Heart right ventricle (tissue), 2 donors: ENCODE results near the genes ARMC8, FOXL2 and PRR23C.

- PRO-cap, 2 experiments = no peak in any of the 2 experiments
Measured at GRCh38 chr3:136630678-136631187, 121.4 kb downstream of the STAG1 start.

- PRO-cap, 2 experiments = no peak in any of the 2 experiments
Measured at GRCh38 chr3:136726855-136727531, 25.2 kb downstream of the STAG1 start.

GRCh38 chr3:136839770-136840738 is 21.1 kb downstream of the SLC35G2 start:
- PRO-cap, 2 experiments = no peak in any of the 2 experiments

GRCh38 chr3:137013869-137014881 is 56.4 kb downstream of the IL20RB start:
- PRO-cap, 2 experiments = peak in 1 of 2 experiments; most common plus-strand start chr3:137014175 (in 1); most common minus-strand start chr3:137013987 (in 1)

DNA sequence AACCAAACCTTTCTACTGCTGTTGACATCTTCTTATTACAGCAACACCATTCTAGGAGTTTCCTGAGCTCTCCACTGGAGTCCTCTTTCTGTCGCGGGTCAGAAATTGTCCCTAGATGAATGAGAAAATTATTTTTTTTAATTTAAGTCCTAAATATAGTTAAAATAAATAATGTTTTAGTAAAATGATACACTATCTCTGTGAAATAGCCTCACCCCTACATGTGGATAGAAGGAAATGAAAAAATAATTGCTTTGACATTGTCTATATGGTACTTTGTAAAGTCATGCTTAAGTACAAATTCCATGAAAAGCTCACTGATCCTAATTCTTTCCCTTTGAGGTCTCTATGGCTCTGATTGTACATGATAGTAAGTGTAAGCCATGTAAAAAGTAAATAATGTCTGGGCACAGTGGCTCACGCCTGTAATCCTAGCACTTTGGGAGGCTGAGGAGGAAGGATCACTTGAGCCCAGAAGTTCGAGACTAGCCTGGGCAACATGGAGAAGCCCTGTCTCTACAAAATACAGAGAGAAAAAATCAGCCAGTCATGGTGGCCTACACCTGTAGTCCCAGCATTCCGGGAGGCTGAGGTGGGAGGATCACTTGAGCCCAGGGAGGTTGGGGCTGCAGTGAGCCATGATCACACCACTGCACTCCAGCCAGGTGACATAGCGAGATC is 21.9 kb downstream of the CLDN18 start:
- PRO-cap, 2 experiments = no peak in any of the 2 experiments

- PRO-cap, 2 experiments = peak in 2 of 2 experiments; most common plus-strand start chr3:138187342 (in 1); most common minus-strand start chr3:138187230 (in 2)
Measured at GRCh38 chr3:138187118-138187473, at the start of gene ARMC8. ARMC8 (plus strand) TSS chr3:138187301.

- PRO-cap, 2 experiments = no peak in any of the 2 experiments
Measured at GRCh38 chr3:138255570-138256043, 68.5 kb downstream of the ARMC8 start.

DNA sequence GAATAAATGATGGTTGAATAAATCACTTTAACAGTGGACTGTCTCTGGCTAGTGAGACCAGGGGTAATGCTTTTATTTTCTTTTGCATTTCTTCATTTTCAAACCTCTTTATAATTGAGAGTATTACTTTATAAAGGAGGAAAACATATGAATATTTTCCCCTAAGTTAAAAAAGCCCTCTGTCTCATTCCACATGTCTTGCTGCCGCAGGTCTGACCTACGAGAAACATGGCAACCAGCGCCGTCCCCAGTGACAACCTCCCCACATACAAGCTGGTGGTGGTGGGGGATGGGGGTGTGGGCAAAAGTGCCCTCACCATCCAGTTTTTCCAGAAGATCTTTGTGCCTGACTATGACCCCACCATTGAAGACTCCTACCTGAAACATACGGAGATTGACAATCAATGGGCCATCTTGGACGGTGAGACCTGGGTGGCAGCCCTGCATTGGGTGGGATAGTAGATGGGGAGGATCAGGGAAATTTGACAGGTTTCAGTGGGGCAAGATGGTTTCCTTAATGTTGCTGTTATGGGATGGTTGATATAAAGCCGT is 24.4 kb downstream of the MRAS start:
- PRO-cap, 2 experiments = no peak in any of the 2 experiments

DNA sequence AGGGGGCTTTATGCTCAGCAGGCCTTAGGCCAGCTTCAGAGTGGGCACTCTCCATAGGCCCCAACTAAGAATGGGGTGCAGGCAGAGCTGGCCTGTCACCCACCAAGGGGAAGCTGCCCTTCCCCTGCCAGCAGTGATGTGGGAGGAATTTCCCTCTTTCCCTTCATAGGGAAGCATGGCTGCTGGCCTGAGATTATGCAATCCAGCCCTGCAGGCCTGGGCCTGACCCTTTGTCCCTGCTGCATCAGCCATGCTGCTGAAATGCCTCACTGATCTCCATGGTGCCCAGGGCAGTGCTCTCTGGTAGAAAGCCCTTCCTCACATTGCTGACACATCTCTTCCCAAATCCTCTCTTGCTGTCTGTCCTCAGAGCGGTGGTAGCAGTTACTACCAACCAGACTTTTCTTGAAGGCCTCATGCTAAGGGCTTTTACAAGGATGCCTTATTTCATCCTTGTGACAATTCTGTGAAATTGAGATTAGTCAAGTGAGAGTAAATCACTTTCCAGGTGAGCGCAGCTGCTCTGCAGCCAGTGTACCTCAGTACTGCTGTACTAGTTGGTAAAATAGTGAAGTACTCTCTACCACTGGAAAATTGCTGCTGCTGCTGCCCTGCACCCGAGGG is 33.7 kb downstream of the MRAS start:
- PRO-cap, 2 experiments = no peak in any of the 2 experiments

DNA sequence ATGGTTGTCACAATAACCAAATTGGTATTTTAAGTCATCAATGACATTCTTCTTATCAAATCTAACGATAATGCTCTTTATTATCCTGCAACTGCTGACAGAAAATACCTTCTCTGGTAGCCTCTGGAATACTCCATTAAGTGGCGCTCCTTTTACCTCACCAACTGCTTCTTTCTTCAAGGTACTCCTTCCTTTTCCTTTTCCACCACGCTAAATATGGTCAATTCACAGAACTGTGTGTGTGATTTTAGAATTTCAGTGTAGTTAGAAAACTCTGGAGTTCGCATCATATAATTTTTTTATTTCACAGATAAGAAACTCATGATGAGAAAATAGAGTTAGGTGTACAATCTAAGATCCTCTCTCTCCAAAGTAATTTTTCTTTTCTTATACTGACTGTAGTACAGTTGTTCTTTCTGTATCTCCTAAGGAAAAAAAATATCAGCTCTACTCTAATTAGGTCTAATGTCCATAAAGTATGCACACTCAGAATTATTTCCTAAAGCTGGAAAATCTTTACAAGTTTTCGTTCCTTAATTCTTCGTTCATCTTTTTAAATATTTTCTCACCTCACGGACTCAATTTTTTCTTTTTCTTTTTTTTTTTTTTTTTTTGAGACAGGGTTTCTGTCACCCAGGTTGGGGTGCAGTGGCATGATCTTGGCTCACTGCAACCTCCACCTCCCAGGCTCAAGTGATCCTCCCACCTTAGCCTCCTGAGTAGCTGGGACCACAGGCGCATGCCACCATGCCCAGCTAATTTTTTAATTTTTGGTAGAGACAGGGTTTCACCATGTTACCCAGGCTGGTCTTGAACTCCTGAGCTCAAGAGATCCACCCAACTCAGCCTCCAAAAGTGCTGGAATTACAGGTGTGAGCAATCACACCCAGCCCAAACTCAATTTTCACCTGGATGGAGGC is 99.4 kb downstream of the FAIM start:
- PRO-cap, 2 experiments = no peak in any of the 2 experiments

DNA sequence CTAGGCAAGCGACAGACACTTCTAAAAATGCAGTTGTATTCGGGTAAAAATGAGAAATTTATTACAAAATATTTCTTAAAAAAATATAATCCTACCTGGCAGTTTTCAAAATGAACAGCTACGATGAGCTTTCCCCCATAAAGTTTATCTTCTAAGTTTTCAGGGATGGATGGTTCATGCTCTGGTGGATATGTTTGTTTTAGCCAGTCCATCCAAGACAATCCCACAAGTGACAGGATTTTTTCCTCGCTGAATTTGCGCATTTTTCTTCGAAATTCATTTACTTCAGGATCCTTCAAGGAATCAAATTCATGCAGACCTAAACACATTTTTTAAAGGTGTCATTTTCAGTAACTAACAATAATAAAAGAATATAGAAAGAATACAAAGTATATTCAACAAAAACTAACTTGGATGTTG is 92.3 kb downstream of the PIK3CB start:
- PRO-cap, 2 experiments = no peak in any of the 2 experiments

DNA sequence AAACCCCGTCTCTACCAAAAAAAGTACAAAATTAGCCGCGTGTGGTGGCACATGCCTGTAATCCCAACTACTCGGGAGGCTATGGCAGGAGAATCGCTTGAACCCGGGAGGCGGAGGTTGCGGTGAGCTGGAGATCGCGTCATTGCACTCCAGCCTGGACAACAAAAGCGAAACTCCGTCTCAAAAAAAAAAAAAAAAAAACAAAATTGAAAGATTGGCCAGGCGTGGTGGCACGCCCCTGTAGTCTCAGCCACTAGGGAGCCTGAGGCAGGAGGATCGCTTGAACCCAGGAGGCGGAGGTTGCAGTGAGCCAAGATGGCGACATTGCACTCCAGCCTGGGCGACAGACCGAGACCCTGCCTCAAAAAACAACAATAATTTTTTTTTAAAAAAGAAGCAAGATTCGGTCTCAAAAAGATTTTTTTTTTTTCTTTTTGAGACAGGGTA is 2.1 kb downstream of the PIK3CB start:
- PRO-cap, 2 experiments = no peak in any of the 2 experiments

DNA sequence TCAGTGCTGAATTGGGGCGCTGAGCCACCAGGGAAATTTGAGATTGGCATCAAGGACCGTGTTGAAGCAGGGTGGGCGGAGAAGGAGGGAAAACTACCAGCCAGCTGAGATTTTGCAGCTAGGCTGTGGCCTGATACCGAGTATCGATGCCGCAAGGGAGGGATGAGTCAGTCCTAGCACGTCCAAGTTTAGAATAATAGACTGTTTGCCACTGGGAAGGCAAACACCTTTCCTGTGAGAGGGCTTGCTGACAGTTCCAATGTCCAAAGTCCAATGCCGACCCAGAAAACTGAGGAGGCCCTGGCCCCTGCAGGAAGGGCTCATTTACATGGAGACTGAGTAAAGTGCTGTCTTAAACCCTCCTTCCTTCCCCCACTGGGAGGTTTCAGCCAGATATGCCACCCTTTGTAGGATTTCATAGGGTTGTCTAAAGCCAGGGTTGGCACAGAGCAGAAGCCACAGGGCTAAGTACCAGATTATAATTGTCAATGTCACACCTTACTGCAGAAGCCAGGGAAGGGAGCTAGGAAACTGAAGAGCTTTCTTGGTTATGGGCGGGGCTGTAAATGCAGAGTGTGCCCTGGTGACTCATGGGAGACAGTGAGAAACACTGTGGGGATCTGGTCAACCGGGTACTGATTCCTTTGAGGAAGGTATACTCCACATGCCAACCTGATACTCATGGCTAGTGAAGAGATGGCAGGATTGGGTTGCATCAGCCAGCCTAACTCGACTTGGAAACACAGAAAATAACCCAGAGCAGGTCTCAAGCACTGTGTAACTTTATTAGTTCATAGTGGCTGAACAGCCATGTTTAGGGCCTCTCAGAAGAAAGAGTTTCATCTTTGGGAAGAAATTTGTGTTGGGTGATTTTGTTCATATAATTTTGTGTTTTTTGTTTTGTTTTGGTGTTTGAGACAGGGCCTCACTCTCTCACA is 28.5 kb upstream of the PIK3CB start:
- PRO-cap, 2 experiments = no peak in any of the 2 experiments

DNA sequence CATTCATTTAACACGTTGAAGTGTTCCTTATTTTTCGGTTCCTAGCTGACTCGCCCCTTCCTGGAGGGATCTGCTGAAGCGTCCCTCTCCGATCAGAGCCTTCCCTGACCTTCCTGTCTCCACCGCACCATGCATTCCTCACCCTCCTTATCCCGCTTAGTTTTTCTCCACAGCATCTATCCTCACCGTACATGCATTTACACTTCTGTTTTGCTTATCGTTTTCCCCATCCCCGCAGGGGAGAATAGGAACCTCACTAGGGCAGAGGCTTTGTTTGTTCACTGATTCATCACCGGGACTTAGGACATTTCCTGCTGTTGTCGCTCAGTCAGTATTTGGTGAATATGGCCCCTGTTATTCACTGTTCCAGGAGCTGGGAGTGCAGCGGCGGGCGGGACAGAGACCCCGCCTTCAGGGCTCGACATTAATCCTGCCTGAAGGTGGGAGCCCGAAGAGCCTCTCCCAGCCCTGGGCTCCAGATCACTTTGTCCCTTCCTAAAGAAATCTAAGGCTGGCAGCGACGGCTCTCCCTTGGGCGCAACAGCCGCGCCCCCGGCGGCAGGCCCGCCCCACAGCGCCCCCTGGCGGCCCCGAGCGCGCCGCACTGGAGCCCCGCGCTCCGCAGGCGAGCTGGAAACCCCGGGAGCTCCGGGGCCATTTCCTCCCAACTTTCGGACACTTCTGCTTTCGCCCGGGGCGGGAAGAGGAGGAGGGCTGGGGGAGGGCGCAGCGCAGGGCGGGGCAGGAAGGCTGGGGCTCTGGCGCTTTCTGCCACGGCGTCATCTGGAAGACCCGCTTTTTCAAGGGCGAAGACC is 31.7 kb downstream of the FOXL2 start:
- PRO-cap, 2 experiments = peak in 2 of 2 experiments; most common plus-strand start position 604 of the sequence (in 2); most common minus-strand start position 487 of the sequence (in 1)

GRCh38 chr3:138944237-138944756 is 2.6 kb downstream of the FOXL2 start:
- PRO-cap, 2 experiments = no peak in any of the 2 experiments

DNA sequence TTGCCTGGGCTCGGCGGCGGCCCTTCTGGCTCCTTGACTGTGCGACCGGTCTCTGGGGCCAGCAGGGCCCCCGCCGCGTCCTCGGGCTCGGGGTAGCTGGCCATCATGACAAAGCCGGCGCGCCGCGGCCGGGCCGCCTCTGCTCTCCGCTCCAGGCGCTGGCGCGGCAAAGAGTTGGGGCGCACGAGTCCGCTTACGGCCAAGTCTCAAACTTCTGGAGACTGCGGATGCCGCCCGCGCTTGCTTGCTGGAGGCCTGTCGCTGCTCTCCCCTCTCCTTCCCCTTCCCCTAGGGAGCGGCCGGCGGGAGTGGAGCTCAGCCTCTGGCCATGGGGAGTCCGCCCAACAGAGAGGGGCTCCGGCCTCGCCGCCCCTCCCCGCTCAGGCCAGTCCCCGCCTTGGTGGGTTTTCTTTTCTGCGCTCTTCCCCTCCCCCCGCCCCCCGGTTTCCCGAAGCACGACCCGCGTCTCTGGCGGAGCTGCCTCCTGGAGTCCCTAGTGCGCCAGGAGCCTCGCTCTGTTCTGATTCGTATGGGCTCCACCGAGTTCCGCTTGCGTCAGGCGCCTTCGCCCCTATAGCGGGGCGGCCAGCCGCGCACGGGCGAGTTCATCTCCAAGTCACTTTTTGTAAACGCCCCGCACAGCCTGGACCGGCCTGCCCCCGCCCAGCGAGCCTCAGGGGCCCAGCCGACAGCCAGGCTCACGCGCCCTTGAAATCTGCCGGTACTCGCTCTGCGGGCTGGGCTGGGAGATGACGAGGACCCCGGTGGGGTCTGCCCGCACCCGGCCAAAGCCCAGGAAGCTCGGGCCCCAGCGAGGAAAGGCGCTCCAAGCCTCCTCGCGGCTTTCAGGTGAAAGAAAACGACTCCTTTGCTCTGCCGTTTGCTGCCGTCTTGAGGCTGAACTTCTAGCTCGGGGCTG is at the start of gene FOXL2:
Gene FOXL2, minus strand, starts transcription at position 522 of the 919 bp plus-strand sequence.
- PRO-cap, 2 experiments = peak in 1 of 2 experiments; most common minus-strand start position 522 of the sequence (in 1)

DNA sequence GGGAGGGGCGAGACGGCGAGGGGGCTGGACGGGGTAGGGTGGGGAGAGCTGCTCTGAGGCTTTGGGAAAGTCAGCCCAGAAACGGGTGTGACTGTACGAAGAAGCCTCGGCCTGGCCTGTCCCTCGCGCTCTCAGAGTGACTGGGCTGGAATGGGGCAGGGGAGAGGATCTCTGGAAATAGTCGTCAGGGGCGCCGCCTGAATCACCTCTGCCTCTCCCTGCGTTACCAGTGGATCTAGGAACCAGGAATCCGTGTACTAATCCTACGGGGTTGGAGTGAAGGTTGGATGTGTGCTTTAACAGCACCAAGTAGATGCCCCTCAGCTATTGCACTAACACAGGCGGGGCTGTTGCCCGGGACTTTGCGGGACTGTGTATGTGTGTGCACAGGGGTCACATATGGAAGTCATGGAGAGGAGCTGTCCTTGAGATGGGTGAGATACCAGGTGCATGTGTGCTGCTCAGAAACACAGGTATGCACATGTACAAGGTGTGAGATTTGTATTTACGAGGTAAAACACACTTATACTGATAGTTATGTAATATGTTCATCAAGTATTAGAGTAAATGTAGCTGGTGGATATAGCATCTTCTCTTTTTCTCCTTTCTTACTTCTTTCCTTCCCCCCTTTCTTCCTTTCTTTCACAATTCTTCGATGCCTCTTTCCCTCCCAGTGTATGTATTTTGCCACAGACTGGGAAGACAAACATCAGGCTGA is 677 bp downstream of the FOXL2NB start:
- PRO-cap, 2 experiments = no peak in any of the 2 experiments

DNA sequence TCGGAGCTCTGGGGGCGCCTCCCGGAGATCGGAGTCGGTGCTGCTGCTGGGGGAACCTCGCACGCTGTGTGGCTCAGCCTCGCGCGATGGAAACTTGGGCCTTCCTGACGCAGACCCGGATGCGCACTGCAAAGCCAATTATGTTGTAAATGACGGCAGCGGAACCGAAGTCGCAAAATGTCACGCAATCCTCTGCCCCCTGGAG is at the start of gene PRR23C:
Gene PRR23C, minus strand, starts transcription at position 145 of the 205 bp plus-strand sequence.
- PRO-cap, 2 experiments = no peak in any of the 2 experiments

GRCh38 chr3:139045076-139045404 is 348 bp upstream of the PRR23C start:
- PRO-cap, 2 experiments = no peak in any of the 2 experiments

DNA sequence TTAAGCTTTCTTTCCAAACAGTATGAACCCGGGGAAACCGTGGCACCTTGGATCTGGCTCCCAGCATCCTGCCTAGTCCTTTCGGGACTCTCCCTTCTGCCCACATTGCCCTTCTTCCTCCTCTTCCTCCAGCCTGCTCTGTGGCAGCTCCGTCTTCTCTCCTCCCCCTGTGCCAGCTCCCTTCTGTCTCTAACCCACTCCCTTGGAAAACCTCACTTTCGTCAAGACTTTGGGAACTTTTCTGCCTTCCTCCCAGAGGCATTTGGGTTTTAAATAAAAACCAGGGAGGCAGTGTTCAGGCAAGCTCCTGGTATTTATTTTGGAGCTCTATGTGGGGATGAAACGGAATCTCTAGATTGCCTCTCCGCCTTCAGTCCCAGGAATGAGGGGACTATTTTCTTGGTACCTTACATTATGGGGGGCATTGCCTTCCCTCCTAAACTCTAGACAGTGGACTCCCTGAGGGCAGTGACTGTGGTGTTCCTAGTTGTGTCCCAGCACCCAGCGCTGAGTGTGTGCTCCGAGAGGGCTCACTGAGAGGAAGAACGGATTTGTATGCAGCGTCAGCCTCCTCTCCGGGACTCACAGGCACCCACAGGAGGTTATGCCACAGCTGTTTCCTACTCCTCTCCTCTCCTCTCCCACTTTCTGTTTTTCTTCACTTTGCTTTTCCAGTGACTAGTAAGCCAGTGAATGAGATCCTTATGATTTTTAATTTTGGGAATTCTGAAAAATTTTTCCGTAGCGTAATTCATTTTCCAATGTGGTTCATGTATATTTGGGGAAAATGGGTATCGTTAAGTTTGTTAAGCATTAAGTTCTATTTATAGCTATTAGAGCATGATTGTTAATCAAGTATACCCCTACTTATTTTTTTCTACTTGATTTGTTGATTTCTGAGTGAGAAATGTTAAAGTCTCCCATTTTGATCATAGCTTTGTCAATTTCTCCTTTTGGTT is 105.2 kb upstream of the MRPS22 start:
- PRO-cap, 2 experiments = no peak in any of the 2 experiments